Subcutaneous adipose tissue (tissue), 3 donors: Measurements from ENCODE around the gene PMP22.

GRCh38 chr17:14359288-14359934 is 58.5 kb downstream of the HS3ST3B1 start:
- PRO-cap, result no peak
- RAMPAGE, long total RNA, 3 experiments, result no peak in any of the 3 experiments

- PRO-cap, result no peak
- RAMPAGE, long total RNA, 3 experiments, result no peak in any of the 3 experiments
These were observed 187.9 kb downstream of the PMP22 start for GRCh38 chr17:15077316-15077515.

GRCh38 chr17:15261126-15262270 is 3.6 kb downstream of the PMP22 start:
- PRO-cap, result bidirectional peak, plus-strand start at chr17:15261389, minus-strand start at chr17:15261395
- RAMPAGE, long total RNA, 3 experiments, result no peak in any of the 3 experiments

DNA sequence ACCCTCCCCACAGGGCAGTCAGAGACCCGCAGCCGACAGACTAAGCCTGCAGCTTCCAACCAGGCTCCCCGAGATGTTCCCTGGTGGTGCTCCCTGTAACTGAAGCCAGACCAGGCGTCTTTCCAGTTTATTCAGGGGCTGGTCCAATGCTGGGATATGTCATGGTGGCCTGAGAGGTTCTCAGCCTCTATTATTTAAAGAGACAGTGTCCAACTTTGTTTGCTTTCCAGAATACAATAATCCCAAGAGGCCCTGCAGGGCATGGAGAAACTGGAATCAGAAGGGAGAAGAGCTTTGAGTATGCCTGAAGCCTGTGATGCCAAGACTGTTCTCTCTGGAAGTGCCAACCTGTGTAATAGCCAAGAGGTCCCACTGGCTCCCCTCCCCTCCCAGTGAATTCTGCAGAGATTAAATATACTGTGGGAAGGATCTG is at the start of gene PMP22:
TSS of gene PMP22 (minus strand) at position 101 of the 433 bp plus-strand sequence.
- PRO-cap, result unidirectional peak, minus-strand start at position 101 of the sequence
- RAMPAGE, long total RNA, 3 experiments, result no peak in any of the 3 experiments

DNA sequence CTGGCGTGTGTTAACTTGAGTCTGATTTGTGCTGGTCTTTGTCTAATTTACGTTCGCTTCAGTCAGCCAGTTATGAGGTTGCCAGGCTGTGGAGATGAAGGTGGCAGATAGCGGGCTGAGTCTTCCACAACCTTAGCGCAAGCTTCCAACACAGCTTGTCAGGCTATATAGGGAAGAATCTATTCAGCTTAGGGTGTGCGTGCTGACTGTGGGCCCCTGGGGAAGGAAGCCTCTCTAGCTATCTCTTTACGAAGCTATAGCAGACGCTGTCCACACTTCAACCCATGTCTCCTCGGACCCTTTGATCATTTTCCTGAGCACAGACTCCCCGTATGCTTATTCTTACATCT is 9.8 kb upstream of the TEKT3 start:
- PRO-cap, result no peak
- RAMPAGE, long total RNA, 3 experiments, result no peak in any of the 3 experiments

DNA sequence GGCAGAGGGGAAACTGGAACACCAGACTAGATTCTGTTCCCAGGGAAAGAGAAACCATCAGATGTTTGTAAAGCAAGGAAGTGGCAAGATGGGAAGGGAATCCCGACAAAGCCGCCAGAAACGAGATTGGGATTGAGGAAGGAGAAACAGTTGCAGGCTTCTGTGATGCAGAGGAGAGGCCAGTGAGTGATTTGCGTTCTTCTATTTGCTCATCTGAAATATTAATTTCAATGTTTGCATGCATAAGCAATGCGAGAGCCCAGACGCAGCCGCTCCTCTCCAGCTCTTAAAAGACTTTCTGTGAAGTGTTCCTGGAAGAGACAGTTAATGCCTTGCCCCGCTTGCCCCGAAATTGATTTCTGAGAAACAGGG is 62.8 kb downstream of the CDRT4 start:
- PRO-cap, result unidirectional peak, minus-strand start at position 288 of the sequence
- RAMPAGE, long total RNA, 3 experiments, result no peak in any of the 3 experiments

- PRO-cap, result bidirectional peak, plus-strand start at chr17:15410066, minus-strand start at chr17:15409886
- RAMPAGE, long total RNA, 3 experiments, result no peak in any of the 3 experiments
These were observed 57.7 kb downstream of the CDRT4 start for GRCh38 chr17:15409461-15410400.

DNA sequence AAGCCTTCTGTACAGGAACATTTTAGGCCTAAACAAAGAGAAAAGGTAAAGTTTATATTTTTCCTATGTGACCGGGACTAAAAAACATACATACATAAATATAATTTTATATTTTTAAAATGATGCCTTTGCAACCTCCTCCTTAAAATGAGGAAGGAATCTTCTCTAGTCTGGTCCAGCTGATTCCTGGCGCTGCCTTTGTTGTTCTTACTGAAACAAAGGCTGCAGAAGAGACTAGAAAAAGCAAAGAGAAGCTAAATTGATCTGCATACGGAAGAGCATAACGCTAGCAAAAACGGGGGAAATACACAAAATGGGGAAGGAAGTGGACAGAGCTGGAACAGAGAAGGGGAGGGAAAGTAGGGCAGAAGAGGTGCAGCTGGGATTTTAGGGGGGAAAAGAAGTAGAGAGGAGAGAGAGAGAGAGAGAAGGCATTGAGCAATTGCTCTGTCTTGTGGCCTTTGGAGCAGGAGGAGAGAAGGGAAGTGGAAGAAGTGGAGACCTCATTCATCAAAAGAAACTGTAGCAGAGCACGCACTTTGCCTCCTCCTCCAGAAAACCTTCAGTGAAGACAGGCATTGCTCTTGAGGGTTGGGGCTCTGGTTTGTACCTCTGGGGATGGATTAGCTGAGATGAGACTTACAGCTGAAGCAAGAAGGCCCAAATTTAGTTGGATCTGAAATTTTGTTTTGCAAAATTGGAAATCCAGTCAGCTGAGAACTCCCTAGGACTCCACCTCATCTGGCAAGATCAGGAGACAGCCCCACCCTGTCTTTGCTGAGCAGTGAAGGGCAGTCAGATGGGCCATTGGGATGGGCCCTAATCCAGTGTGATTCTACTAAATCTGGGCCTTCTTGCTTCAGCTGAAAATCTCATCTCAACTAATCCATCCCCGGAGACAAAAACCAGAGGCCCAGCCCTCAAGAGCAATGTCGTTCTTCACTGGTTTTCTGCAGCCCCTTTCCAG is 55.9 kb downstream of the CDRT4 start:
- PRO-cap, result bidirectional peak, plus-strand start at position 506 of the sequence, minus-strand start at position 200 of the sequence
- RAMPAGE, long total RNA, 3 experiments, result no peak in any of the 3 experiments

- PRO-cap, result no peak
- RAMPAGE, long total RNA, 3 experiments, result no peak in any of the 3 experiments
These were observed 30.1 kb downstream of the CDRT4 start for GRCh38 chr17:15437200-15437866.

- PRO-cap, result no peak
- RAMPAGE, long total RNA, 3 experiments, result no peak in any of the 3 experiments
These were observed 20.2 kb upstream of the CDRT4 start for GRCh38 chr17:15487552-15488125.

DNA sequence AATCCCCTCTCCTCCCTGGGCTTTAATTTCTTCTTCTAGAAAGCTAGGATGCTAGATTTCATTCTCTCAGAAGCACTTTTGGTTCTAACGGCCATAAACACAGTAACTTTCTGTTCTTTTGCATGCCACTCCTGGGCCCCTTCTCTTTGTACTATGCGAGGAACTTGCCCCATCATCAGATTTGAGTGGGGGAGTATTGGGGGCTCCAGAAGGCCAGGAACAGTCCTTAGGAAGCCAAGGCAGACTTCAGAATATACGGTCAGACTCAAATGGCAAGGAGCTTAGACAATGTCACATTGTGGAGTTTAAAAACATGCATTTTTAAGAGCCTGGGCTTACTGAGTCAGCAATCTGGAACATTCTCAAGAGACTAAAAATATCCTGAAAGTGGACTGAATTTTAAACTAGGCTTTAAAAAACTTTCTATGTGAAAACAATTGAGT is 45.5 kb upstream of the CDRT4 start:
- PRO-cap, result no peak
- RAMPAGE, long total RNA, 3 experiments, result no peak in any of the 3 experiments

- PRO-cap, result no peak
- RAMPAGE, long total RNA, 3 experiments, result start-site peak on the minus strand in 1 of 3 experiments, at chr17:15642904-15642978 at its widest, 5 reads per replicate
These were observed 23.2 kb upstream of the FBXW10B start for GRCh38 chr17:15642519-15643208.

GRCh38 chr17:15980819-15981816 is 18.4 kb downstream of the ZSWIM7 start:
- PRO-cap, result no peak
- RAMPAGE, long total RNA, 3 experiments, result no peak in any of the 3 experiments

GRCh38 chr17:16003530-16004707 is 4.3 kb downstream of the TTC19 start:
- PRO-cap, result no peak
- RAMPAGE, long total RNA, 3 experiments, result no peak in any of the 3 experiments

- PRO-cap, result no peak
- RAMPAGE, long total RNA, 3 experiments, result no peak in any of the 3 experiments
These were observed 41.0 kb downstream of the TTC19 start for GRCh38 chr17:16040701-16040937.

- PRO-cap, result no peak
- RAMPAGE, long total RNA, 3 experiments, result no peak in any of the 3 experiments
These were observed 71.8 kb downstream of the TTC19 start for GRCh38 chr17:16071433-16071780.

DNA sequence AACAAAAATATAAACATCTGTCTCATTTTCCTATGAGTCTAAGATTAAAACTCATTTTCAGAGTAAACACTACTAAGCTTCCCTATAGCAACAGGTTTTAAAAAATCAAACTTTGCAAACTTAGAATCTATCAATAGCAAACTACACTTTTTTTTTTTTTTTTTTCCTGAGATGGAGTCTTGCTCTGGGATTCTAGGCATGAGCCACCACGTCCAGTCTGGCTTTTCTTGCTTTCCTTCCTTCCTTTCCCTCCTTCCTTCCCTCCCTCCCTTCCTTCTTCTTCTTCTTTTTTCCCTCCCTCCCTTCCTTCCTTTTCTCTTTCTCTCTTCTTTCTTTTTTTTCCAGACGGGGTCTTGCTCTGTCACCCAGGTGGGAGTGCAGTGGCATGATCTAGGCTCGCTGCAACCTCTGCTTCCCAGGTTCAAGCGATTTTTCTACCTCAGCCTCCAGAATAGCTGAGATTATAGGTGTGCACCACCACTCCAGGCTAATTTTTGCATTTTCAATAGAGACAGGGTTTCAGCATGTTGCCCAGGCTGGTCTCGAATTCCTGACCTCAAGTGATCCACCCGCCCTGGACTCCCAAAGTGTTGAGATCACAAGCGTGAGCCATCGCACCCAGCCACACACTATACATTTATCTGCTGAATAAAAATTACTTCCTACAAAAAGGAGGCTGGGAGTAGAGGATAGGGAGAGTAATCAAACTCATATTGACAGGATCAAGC is 82.5 kb downstream of the NCOR1 start:
- PRO-cap, result no peak
- RAMPAGE, long total RNA, 3 experiments, result start-site peak on the minus strand in 1 of 3 experiments, centred at position 444 of the sequence, 6 reads per replicate

DNA sequence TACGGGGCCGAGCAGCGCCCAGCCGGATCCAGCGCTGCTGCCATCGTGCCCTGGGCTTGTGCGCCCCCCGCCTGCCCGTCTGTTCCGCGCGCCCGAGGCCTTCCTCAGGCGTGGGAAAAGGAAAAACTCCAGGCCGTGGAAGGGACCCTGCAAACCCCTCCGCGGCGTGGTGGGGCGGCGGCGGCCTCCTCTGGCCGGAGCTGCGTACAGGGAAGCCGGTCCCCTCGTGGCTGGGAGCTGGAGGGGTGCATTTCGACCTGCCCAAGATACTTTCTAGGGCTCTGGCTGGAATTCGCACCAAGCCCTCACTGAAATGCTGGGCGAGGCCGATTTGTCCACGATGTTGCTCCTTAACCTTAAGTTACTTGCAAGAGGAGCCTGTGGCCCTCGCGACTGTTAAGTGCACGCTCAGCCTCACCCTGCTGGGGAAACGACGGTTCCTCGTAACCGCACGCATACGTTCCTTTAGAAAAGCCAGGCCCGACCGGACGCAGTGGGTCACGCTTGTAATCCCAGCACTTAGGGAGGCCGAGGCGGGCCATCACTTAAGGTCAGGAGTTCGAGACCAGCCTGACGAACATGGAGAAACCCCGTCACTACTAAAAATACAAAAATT is 511 bp upstream of the NCOR1 start:
- PRO-cap, result no peak
- RAMPAGE, long total RNA, 3 experiments, result no peak in any of the 3 experiments

- PRO-cap, result bidirectional peak, plus-strand start at chr17:16286234, minus-strand start at chr17:16286051; bidirectional peak, plus-strand start at chr17:16286832, minus-strand start at chr17:16286709
- RAMPAGE, long total RNA, 3 experiments, result start-site peak on the plus strand in 1 of 3 experiments, at chr17:16286234-16286254 at its widest, 6 reads per replicate
These were observed 67.2 kb downstream of the CENPV start for GRCh38 chr17:16285698-16286882.

DNA sequence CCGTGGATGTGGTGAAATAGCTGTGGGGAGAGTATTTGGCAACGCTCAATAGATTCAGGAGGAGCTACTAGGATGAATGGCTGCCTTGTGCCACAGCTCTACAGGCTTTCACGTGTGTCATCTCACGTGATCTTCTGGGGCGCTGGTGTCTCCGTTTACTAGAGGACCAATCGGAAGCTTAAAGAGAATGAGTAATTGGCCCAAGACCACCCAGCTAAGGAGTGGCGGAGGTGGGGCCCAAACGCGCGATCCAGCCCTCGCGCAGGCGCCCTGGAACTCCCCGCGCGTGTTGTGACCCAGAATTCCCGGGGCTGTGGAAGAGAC is 23.1 kb downstream of the TRPV2 start:
- PRO-cap, result bidirectional peak, plus-strand start at position 299 of the sequence, minus-strand start at position 102 of the sequence
- RAMPAGE, long total RNA, 3 experiments, result no peak in any of the 3 experiments